Retinal pigment epithelial cell (primary cell): Measurements from ENCODE around the genes ZNF507 and DPY19L3.

DNA sequence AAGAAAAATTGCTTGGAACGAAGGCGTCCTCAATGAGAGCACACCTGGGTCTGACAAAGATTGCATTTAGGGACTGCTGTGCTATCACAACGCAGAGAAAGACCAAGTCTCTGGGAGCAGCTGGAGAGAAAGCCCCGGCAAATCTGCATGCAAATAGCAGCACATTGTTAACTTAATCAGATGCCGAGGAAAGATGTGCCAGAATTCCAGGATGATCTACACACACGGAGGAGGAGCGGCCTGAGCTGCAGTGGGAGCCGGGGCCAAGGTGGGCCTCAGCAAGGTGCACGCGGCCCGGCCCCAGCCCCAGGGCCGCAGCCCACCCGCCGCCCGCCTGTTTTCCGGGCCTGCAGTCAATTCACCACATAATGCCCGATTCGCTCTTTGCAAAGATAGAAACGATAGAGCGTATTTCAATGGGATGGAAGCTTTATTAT is 1.5 kb downstream of the ZNF536 start:
- RRBS = 76% methylated on average over 9 of the region's 20 CpGs

DNA sequence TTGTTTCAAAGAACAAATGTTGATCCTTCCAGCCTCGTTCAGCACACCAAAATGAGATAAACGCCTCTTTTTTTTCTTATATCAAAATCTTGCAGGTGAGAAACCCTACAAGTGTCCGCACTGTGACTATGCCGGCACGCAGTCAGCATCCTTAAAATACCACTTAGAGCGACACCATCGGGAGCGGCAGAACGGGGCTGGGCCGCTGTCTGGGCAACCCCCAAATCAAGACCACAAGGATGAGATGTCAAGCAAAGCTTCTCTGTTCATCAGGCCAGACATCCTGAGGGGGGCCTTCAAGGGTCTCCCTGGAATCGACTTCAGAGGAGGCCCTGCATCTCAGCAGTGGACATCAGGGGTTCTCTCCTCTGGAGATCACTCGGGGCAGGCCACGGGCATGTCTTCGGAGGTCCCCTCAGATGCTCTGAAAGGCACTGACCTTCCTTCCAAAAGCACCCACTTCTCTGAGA is 175.7 kb downstream of the ZNF536 start:
- RRBS = no CpG with 5 or more reads among the region's 14 CpGs

GRCh38 chr19:30564532-30565077 is 192.4 kb downstream of the ZNF536 start:
- RRBS = no CpG with 5 or more reads among the region's 15 CpGs

- RRBS = no CpG with 5 or more reads among the region's 16 CpGs
These were observed 135.2 kb downstream of the TSHZ3 start for GRCh38 chr19:31213926-31214643.

DNA sequence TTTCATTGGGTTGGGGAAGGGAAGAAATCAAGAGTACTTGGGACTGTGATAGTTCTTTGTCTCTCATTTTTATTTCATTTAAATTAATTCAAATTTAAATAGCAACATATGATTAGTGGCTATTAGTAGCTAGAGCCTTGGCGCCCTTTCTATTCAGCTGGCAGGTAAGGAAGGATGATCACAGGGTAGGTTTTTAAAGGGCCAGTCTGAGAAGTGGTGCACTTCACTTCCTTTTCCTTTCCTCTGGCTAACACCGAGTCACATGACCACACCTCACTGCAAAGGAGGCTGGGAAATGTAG is 128.8 kb downstream of the TSHZ3 start:
- RRBS = no CpG with 5 or more reads among the region's 2 CpGs

DNA sequence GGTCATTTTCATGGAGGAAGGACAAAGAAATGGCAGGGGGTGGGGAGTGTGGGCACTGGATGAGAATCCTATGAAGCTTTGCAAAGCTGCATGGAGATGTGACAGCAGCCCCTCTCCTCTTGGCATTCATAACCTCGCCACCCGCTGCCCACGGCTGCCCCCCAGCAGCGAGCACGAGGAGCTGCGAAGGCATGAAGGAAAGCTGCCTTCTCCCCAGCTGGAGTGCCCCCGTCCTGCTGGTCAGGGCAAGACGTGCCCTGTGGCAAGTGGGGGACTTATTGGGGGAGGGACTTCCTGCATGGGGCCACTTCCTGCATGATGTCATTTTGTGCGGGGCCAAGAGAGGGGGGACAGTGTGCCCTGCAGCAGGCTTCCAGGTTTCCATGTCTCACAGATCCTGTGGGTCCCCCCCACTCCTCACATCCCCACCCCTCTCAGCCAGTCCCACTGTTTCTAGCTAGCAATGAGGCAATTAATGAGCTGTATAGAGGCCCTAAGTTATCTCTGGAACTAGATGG is 85.9 kb downstream of the TSHZ3 start:
- RRBS = no CpG with 5 or more reads among the region's 9 CpGs

- RRBS = no CpG with 5 or more reads among the region's 7 CpGs
These were observed 1.7 kb downstream of the TSHZ3 start for GRCh38 chr19:31347473-31347980.

DNA sequence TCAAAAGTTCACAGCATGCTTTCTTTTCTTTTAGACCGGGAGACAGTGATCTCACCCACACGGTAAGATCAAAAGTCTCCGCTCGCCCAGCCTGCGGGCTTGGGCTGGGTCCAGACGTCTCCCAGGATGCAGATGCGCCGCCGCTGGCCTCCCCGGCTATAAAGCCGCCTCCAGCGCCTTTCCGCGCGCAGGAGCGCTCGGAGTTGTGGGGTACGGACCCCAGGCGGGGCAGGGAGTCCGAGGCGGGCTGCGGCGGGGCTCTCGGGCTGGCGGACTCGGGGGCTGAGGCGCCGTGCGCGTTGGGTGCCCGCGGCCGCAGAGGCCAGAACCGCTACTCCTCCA is 2.0 kb upstream of the TSHZ3 start:
- RRBS = 0% methylated on average over 2 of the region's 34 CpGs

GRCh38 chr19:31717237-31717725 is 368.0 kb upstream of the TSHZ3 start:
- RRBS = no CpG with 5 or more reads among the region's 16 CpGs

GRCh38 chr19:32345290-32345760 is at the start of gene ZNF507:
Gene ZNF507, plus strand, starts transcription at chr19:32345610.
- RRBS = 1% methylated on average over 22 of the region's 39 CpGs

DNA sequence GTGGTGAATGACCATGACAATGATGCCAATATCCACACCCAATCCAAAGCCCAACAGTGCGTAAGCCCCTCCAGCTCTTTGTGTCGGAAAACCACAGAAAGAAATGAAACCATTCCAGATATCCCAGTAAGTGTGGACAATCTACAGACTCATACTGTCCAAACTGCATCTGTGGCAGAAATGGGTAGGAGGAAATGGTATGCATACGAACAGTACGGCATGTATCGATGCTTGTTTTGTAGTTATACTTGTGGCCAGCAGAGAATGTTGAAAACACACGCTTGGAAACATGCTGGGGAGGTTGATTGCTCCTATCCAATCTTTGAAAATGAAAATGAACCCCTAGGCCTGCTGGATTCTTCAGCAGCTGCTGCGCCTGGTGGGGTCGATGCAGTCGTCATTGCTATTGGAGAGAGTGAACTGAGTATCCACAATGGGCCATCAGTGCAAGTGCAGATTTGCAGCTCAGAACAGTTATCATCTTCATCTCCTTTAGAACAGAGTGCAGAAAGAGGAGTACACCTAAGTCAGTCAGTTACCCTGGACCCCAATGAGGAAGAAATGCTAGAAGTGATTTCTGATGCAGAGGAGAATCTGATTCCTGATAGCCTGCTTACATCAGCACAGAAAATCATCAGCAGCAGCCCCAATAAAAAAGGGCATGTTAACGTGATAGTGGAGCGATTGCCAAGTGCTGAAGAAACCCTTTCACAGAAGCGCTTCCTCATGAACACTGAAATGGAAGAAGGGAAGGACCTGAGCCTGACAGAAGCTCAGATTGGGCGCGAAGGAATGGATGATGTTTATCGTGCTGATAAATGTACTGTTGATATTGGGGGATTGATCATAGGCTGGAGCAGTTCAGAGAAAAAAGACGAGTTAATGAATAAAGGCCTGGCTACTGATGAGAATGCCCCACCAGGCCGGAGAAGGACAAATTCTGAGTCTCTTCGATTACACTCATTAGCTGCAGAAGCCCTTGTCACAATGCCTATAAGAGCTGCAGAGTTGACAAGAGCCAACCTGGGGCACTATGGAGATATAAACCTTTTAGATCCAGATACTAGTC is 8.3 kb downstream of the ZNF507 start:
- RRBS = no CpG with 5 or more reads among the region's 18 CpGs

DNA sequence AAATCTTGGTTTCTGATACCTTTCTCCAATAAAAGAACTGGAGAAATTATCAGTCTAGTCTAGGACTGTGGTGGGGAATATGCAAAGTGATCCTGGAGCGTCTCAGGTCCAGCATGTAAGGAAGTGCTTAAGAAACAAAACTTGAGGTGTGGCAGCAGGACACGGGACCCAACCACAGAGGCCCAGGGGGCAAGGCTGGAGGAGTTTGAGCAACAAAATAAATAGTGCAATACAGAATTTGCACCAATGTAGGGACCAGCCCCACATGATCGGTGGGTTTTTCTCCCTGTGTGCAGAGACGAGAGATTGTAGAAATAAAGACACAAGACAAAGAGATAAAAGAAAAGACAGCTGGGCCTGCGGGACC is 29.2 kb upstream of the DPY19L3 start:
- RRBS = no CpG with 5 or more reads among the region's 5 CpGs

- RRBS = 1% methylated on average over 62 of the region's 128 CpGs
These were observed at the start of gene DPY19L3 for GRCh38 chr19:32405418-32406506. Gene DPY19L3, plus strand, starts transcription at chr19:32405770.

DNA sequence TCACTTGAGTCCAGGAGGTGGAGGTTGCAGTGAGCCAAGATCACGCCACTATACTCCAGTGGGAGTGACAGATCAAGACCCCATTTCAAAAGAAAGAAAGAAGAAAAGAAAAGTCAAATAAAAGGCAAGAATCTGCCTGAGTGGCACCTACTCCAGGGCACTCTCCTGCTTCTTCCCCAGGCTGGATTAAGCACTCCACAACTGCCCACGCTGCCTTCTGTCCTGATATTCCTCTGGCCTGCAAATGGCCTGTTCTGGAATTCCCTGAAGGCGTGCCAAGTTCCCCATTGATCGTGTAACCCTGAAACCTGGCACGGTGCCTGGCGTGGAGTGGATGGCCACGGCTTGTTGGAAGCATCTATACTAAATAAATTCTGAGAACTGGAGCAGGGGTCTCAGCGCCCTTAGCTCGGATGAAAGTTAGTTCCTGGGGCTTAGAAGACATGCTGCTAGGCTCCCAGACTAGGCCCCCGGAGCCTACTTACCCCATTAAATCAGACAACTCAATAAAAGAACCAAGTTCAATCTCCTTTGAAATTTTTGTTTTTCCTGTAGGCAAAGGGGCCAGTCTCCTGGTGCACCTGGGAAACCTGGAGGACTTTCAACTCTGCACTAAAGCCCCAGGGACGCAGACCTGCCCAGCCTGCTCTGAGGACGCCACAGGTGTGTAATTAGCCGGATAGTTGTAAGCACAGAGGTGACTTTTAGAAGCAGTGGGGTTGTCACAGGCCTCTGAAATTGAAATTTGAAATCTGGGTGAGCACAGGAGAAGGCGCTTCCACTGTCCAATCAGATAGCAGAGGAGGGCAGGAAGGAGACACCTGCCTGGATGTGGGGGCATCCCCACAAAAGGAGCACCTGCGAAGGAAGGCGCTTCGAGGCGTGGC is 21.9 kb downstream of the ANKRD27 start:
- RRBS = no CpG with 5 or more reads among the region's 18 CpGs

- RRBS = no CpG with 5 or more reads among the region's 6 CpGs
These were observed 8.9 kb downstream of the ANKRD27 start for GRCh38 chr19:32666054-32666432.

DNA sequence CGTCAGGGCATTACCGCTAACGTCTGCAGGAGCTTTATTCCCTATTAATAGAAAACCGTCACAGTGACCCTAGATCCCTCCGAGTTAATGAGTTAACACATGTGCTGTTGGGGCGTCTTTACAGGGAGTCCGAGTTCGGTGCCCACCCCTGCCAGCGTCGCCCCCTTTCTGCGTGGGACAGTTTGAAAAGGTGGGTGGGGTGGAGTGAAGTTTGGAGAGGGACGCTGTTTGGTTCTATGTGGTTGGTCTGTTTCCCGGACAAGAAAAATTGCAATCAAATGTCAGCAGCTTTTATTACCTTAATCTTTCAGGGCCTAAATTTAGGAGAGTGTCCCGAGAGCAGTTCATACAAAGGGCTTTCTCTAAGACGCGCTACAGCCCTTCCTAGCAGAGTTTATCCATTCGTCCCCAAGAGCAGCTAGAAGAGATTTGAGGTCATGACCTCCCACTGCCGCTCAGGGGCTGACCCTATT is 1.6 kb downstream of the RGS9BP start:
- RRBS = no CpG with 5 or more reads among the region's 18 CpGs

- RRBS = no CpG with 5 or more reads among the region's 15 CpGs
These were observed 11.9 kb downstream of the CEP89 start for GRCh38 chr19:32959759-32960326.

GRCh38 chr19:33008990-33009348 is 36.9 kb downstream of the FAAP24 start:
- RRBS = no CpG with 5 or more reads among the region's 2 CpGs

GRCh38 chr19:33298428-33299027 is 3.8 kb downstream of the CEBPA start:
- RRBS = no CpG with 5 or more reads among the region's 23 CpGs

DNA sequence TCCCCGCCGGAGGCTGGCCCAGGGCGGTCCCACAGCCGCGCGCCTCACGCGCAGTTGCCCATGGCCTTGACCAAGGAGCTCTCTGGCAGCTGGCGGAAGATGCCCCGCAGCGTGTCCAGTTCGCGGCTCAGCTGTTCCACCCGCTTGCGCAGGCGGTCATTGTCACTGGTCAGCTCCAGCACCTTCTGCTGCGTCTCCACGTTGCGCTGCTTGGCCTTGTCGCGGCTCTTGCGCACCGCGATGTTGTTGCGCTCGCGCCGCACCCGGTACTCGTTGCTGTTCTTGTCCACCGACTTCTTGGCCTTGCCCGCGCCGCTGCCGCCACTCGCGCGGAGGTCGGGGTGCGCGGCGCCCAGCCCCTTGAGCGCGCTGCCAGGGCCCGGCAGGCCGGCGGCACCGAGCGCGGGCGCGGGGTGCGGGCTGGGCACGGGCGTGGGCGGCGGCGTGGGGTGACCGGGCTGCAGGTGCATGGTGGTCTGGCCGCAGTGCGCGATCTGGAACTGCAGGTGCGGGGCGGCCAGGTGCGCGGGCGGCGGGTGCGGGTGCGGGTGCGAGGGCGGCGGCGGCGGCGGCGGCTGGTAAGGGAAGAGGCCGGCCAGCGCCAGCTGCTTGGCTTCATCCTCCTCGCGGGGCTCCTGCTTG is 919 bp downstream of the CEBPA start:
- RRBS = 1% methylated on average over 17 of the region's 81 CpGs